ENCODE measurements around the genes FBXL4, CCNC and POPDC3.

DNA sequence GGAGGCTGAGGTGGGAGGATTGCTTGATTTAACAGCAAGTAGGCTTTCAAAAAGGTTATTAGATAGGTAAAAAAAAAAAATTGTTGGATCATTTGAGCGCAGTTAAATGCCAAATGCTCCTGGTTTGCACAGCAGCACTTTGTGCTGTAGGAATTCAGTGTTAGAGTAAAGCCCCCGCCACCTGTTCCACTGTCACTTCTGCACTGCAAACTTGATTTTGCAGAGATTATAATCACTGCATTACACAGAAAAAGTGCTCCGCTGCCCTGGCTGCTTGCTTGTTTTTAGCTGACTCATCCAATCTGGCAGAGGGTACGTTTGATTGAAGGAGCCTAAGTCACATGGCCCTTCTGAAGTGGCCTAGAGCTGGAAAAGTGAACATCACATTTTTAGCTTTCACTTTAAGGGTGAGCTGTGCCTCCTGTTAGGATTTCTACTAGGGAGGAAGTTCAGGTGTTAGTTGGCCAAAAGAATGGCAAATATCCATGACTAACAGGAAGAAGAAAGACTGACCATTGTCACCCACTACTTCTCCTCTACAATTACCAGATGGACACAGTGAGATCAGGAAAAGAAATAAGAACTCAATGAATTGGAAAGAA is 889.0 kb upstream of the MAP3K7 start:
- PRO-cap = no peak
- RAMPAGE, long total RNA, 2 experiments = no peak in any of the 2 experiments

- PRO-cap = no peak
- RAMPAGE, long total RNA, 2 experiments = no peak in any of the 2 experiments
These were observed 1036.9 kb upstream of the MAP3K7 start for GRCh38 chr6:91623754-91624099.

DNA sequence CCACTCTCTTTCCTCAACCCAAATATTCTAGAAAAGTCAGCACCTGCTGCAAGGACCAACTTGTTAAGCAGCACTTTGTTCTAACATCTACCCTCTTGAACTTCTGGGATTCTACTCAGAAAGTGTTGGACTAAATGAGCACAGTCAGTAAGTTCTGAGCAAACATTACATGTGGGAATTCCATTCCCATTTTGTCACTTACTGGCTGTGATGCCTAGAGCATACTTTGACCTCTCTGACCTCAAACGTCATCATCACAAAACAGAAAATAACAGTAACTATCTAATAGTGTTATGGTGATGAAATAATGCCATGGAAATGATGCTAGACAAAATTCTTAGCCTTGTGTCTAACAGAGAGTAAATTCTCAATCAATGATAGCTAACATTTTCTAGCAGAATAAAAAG is 829.4 kb downstream of the EPHA7 start:
- PRO-cap = no peak
- RAMPAGE, long total RNA, 2 experiments = no peak in any of the 2 experiments

DNA sequence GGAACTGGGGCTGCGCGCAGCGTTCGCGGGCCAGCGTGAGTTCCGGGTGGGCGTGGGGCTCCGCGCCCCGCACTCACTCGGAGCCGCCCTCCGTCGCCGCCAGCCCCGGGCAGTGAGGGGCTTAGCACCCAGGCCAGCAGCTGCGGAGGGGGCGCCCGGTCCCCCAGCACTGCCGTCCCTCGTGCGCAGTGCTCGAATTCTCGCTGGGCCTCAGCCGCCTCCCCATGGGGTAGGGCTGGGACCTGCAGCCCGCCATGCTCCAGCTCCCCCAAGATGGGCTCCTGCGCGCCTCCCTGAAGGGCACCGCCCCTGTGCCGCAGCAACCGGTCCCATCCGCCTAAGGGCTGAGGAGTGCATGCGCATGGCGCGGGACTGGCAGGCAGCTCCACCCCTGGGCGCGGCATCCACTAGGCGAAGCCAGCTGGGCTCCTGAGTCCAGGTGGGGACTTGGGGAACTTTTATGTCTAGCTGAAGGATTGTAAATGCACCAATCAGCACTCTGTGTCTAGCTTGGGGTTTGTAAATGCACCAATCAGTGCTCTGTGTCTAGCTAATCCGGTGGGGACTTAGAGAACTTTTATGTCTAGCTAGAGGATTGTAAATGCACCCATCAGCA is 695.7 kb downstream of the EPHA7 start:
- PRO-cap = no peak
- RAMPAGE, long total RNA, 2 experiments = no peak in any of the 2 experiments

DNA sequence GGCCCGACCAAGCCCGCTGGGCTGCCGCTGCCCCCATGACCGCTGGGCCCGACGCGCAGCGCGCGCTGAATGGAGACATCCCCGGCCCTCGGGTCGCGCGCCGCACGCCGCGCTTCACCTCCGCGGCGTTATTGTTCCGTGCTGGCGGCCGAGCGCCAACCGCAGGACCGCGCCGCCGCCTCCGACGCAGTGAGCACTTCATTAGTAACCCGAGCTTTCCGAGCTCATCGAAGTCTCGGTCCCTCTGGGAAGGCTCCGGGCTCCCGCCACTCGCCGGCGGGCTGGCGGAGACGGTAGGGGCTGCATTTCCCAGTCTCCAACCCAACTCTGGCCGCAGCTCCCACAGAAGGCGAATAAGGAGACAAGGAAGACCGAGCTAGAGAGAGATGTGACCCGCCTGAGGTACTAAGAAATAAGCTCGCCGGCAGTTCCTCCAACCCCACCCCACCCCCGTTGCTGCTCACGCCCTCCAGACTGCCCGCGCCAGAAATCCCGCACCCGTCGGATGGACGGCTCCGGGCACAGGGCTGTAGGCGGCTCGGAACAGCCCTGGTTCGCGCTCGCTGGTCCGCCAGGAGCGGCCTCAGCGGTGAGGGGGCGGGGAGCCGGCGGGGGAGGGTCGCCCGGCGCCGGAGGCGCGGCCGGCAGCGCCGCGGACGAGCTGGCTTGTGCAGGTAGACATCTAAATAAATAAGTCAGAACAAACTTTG is 686 bp downstream of the EPHA7 start:
- PRO-cap = no peak
- RAMPAGE, long total RNA, 2 experiments = no peak in any of the 2 experiments

GRCh38 chr6:96016054-96016537 is 322 bp downstream of the FUT9 start:
- PRO-cap = no peak
- RAMPAGE, long total RNA, 2 experiments = no peak in any of the 2 experiments

GRCh38 chr6:96694551-96695084 is 131.7 kb downstream of the FHL5 start:
- PRO-cap = no peak
- RAMPAGE, long total RNA, 2 experiments = no peak in any of the 2 experiments

- PRO-cap = no peak
- RAMPAGE, long total RNA, 2 experiments = no peak in any of the 2 experiments
These were observed 753.5 kb upstream of the MMS22L start for GRCh38 chr6:98036475-98036900.

DNA sequence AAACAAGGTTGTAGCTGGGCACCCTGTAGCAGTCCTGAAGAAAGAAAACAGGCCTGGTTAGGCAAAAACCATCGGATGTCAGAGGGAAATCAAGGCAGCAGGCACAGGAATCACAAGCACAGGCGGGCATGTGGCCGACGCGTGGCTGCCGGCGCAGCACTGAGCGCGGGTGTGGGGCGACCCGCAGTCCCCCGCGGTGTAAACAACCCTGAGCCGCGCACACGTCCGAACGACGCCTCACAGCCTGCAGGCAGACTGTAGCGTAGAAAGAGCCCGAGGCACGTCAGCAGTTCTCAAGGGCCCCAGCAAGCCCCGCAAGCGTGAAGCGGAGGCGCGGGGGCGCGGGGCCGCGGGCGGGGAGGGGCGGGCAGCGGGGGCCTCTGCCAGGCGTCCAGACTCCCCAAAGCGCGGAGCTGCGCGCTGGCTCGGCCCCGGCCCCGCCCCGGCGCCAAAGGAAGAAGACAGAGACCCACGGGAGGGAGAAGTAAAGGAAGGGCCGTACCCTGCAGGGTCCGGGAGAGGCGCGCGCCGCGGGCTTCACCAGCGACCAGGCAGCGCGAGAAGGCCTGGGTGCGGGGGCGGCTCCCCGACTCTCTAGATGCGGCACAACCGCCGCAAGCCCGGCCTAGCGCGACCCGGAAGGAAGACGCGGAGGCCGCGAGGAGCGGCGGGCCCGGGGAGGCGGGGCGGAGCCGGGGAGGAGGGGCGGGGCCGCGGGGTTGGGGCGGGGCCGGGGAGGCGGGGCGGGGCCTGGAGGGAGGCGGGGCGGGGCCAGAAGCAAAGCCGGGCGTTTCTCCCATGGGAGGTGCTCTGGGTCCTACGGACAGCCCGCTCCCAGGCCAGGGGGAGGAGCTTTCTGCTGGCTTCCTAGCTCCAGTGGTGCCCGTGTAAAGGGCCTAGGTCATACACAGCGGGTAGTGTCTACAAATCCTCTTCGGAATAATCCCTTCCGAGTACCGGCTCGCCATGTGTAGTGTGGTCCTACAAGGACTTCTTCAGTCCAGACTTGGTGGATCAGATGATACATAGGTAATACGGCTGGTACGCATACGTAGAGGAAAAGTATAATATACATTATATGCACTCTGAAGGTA is at the start of gene FBXL4:
Gene FBXL4 (minus strand): TSS at position 643 of the 1,094 bp plus-strand sequence.
- PRO-cap = bidirectional peak, plus-strand start at position 228 of the sequence, minus-strand start at position 171 of the sequence; bidirectional peak, plus-strand start at position 892 of the sequence, minus-strand start at position 637 of the sequence
- RAMPAGE, long total RNA, 2 experiments = start-site peak on the minus strand in 2 of 2 experiments, centred at positions 623 to 639 of the sequence, 85 to 104 reads per replicate

DNA sequence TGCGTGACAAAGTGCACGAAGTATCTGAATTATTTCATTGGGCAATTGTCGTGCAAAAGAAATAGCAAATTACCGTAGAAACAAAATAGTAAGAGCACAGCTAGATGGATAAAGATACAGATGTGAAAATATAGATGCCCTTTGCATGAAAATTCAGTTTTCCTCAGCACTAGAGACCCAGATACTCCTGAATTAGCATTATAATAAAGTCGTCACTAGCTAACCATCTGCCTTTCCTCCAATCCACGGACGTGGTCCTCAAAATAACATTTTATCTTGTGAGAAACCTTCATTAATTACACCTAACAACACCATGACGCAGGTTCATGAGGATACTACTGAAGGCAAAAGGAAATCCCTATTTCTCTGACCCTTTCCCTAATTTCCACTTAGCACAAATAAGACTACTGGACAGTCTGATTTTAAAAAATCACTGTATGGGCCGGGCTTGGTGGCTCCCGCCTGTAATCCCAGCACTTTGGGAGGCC is 1.3 kb upstream of the PNISR start:
- PRO-cap = no peak
- RAMPAGE, long total RNA, 2 experiments = no peak in any of the 2 experiments

DNA sequence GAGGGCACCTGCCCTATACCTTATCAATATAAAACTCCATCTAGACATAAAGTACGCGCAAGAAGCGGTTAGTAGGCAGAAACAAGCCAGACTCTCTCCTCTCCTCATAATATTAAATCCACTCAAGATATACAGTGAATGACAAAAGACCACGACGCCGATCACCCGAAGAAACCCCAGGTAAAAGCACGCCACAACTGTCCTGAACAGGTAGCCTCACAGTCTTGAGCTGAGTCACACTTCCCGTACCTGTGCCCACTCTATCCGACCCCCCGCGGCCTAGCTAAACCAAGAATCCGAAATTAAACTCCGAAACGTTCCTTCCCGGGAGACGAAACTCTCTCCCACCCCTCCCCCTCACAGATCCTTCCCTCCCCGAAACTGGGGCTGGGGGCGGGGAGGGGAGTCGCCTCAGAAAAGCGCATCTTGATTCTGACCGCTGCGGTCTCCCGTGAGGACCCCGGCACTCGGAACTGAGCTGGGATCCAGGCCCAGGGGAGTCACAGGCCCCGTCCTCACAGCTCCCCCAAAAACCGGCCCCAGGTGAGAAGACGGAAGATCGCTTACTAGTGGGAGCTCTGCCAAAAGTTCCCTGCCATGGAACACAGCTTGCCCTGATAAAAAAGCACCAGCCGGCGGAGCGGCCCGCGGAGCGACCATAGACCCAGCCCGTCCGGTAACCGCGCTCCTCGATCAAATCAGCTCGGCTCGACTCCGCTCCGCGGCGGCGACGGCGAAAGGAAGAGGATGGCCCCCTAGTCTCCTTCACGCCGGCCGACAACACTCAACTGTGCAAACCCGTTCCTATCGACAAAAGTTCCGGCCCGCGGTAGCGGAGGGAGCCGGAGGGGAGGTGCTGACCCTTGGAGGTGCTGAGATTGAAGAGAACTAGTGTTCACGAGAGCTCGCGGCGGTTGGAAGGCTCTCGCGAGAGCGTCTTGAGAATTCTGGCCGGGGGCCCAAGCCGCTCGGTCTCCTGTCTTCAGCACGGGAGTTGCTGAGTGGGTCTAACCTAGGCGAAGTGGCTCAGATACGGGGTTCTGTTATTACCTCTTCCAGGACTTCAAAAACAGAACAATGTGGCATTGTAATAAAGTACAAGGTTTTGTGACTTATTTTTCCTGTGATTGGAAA is at the start of gene CCNC:
Gene CCNC (minus strand): TSS at position 732 of the 1,134 bp plus-strand sequence.
- PRO-cap = bidirectional peak, plus-strand start at position 988 of the sequence, minus-strand start at position 790 of the sequence
- RAMPAGE, long total RNA, 2 experiments = start-site peak on the minus strand in 2 of 2 experiments, centred at positions 710 to 855 of the sequence, 38 to 136 reads per replicate

DNA sequence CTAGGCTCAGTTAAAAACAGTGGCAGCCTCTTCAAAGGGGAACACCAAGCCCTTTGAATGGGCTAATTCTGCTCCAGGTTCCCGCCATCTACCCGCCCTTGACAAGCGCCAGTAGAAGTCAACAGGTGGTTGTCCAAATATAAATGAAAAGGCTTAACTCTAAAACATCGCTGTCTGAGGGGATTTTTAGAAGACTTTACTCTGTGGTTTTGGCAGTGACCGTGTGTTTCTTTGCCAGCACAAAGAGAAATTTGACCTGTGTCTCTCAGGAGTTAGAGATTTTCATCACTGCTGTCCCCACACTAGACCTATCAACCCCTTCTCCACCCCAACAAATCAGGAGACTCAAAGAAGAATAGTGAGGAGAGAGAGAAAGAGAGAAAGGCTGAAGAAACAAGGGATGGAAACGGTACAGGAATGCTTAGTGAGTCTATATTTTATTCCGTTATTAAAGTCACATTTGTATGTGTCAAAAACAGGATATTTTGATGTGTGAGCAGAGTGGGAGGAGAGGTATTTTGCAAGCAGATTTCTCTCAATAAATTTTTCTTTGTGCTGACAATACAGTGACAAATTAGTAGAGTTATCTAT is 19.9 kb upstream of the SIM1 start:
- PRO-cap = no peak
- RAMPAGE, long total RNA, 2 experiments = no peak in any of the 2 experiments

GRCh38 chr6:101203178-101203512 is 190.4 kb upstream of the GRIK2 start:
- PRO-cap = no peak
- RAMPAGE, long total RNA, 2 experiments = no peak in any of the 2 experiments

DNA sequence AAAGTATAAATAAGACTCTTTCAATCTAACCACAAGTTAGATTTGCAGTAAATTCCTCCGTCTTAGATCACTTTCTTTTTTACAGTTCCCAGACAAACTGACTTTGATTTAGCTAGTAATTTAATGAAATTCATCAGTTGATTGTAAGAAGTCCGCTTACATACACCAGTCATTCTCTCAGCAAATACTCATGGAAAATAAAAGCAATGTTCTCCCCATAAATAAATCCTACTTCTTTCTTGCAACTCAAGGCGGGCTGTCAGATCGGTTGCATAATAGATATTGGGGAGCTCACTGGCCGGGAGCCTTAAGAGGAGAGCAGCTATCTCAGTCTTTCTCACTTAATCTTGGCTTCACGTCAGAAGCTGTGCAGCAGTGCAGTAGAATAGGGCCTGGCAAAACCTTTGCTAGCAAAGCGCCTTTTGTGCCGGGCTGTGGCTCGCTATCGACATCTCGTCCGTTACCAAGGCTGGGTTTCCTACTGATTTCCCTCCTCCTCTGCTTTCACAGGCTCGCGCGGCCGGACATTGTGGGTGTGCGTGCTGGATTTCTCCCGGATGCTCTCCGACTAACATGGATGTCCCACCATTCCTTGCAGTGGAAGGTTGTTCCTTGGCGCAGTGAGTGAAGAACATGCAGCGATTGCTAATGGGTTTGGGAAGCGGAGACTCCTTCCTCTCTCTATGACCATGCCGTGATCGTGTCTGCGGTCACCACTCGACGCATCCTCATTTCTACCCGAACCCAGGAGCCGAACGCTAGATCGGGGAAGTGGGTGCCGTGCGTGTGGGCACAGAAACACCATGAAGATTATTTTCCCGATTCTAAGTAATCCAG is 5.2 kb downstream of the GRIK2 start:
- PRO-cap = no peak
- RAMPAGE, long total RNA, 2 experiments = no peak in any of the 2 experiments

GRCh38 chr6:104767326-104768253 is 92.1 kb downstream of the HACE1 start:
- PRO-cap = no peak
- RAMPAGE, long total RNA, 2 experiments = no peak in any of the 2 experiments

- PRO-cap = no peak
- RAMPAGE, long total RNA, 2 experiments = no peak in any of the 2 experiments
These were observed at the start of gene POPDC3 for GRCh38 chr6:105179200-105180274. TSS of gene POPDC3 (minus strand) at chr6:105180014.

DNA sequence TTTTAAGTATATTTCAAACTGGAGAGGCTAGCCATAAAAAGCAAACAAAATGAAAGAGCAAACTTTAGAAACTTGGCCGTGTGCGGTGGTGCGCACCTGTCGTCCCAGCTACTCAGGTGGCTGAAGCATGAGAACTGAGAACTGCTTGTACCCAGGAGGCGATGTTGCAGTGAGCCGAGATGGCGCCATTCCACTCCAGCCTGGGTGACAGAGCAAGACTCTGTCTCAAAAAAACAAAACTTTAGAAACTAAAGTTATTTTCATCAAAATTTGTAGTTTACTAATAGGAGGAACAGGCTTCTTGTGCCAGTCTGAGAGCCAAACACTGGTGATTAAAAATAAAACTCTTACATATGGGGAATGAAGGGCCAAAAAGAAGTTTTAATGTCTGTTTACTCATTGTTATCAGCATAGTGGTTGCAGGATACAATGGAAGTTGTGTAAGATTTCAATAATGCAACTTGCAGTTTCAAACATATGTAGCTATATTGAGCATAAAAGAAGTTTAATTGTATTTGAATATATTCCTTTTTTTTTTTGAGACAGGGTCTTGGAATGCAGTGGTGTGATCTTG is 100.3 kb upstream of the POPDC3 start:
- PRO-cap = no peak
- RAMPAGE, long total RNA, 2 experiments = no peak in any of the 2 experiments

- PRO-cap = no peak
- RAMPAGE, long total RNA, 2 experiments = no peak in any of the 2 experiments
These were observed 51.3 kb upstream of the PREP start for GRCh38 chr6:105454123-105454607.

DNA sequence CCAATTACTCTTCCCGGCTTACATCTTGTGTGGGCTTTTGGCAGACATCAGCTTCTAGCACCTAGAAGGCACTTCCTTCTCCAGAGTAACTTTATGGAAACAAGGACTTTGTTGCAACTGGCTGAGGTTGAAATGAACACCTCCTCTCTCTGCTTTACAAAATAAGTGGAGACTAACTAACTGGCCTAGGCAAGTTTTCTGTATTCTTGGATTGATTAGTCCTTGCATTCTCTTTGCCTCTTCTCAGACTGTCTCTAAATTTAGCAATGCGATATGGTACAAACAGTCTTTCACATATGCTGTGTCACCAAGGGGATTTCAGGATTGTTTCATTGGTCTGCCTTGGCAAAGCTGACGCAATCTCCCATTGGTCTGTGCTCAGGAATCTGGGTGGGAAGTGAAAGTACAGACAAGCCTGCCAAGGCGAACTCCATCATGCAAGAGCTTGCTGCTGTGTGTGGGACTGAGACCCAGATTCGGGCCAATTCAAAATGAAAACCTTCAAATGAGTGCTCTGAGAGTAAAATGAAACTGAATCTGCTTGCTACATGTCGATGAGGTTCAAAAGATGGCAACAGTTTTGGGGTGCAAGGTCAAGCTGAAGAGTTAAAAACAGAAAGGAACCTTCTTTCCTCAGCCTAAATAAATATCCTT is 198.6 kb upstream of the PREP start:
- PRO-cap = no peak
- RAMPAGE, long total RNA, 2 experiments = no peak in any of the 2 experiments

- PRO-cap = no peak
- RAMPAGE, long total RNA, 2 experiments = no peak in any of the 2 experiments
These were observed 205.9 kb upstream of the PRDM1 start for GRCh38 chr6:105880104-105880766.

Measured in body of pancreas (tissue), 2 donors.